ENCODE measurements around the genes EDEM1, RAD18, BRPF1, OGG1 and CAMK1.

- PRO-cap, result bidirectional peak, plus-strand start at chr3:5187707, minus-strand start at chr3:5187454; unidirectional peak, plus-strand start at chr3:5187821
Observed at GRCh38 chr3:5187042-5187985, at the start of gene EDEM1. TSS of gene EDEM1 (plus strand) at chr3:5187707.

DNA sequence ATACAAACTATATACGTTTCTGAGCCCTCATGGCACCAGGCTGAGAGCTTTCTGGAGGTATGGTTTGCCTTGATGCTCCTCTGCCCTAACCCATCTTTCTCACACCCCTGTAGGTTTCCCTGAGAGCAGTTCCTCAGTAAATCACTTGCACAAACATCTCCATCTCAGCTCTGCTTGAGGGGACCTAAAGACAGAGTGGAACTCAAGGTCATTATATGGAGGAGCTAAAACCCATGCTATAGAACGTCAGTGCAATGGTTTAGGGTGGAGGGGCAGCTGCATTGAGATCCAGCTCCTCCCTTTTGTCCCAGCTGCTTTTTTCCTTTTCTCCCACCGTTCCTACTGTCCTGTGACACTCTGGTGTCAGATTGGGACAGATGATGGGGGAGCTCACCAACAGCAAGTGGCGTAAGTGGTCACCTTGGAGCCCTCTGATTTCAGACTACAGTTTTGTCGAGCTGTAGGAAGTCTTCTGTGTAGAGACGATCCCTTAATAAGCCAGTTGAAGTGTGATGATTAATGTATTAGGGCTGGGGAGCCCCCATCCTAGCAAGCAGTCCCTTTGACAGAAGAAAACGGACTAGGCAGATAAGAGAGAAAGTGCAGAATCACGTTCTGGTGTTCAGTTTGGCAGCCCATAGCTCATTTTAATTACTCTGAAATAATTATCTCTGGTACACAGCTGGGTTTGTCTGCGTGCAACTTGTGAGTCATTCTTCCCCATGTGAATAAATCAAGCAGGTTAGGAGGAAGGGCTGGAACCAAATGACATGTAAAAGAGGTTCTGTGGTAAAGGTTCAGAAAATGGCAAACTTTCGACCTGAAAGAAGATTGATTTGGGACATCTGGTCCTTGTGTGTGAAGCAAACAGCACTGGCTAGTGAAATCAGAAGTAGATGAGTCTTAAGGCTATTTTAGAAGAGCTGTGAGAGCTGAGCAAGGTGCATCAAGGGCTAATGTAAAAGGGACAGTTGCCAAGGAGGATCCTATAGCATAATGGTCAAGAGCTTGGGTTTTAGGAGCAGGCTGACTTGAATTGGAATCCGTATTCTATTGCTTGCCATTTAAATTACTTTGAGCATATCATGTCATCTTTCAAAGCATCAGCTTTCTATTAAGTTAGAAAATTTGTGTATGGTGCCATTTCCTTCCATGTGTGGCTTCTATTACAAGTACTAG, 241.3 kb downstream of the EDEM1 start:
- PRO-cap, result no peak

DNA sequence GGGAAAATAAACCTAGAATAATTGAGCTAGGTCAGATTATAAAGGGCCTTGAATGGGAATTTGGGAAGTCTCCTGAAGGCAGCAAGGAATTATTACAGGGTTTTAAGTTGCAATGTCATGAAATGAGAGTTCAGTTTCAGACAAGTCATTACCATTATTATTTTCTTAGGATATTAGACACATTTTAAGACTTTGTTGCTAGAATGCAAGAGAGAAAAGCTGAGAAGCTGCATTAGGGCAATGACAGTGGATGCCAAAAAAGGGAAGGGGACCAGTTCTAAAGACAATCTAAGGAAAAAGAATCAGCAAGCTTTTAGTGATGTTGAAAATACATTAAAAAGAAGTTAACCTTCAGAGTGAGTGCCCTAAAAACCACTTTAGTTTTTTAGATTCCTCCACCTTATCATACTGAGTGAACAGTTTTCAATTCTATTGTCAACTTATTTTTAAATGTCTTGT, 251.9 kb downstream of the EDEM1 start:
- PRO-cap, result no peak

DNA sequence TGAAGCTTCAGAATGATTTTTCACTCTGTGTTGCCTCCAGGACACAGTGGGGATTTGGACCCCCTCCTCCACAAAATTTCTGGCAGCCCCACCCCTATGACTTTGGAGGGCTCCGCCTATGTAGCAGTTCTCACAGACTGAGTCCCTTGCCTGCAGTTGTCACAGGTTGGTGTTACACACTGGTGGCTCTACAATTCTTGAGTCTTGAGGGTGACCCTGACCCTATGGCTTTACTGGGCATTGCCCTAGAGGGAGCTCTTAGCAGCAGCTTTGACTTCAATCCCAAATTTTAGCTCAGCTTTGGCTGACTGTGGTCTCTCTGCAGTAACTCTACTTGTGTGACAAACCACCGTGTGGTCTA, 644.2 kb downstream of the GRM7 start:
- PRO-cap, result no peak

DNA sequence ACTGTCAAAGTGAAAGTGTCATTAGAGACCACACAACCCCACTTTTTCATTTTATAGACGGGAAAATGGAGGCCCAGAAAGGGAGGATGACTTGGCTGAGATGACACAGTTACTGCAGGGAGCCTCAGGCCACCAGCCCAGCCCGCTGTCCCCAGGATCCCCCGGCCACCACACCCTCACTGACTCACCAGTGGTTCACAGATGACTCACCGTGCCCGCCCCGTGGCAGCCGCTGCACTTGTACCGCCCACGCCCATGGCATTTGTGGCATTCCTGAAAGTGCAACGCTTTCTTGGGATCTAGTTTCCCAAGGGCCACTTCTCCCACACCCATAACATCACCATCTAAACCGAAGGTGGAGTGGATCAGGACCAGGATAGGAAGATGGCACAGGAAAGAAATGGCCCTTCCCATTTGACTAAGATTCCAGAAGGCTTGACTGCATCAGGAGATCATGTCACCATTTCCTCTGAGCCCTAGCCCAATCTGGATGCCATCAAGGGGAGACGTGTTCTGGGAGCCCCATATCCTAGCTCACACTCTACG, 15.1 kb downstream of the SSUH2 start:
- PRO-cap, result no peak

- PRO-cap, result no peak
Observed at GRCh38 chr3:8710380-8710525, 23.3 kb upstream of the CAV3 start.

DNA sequence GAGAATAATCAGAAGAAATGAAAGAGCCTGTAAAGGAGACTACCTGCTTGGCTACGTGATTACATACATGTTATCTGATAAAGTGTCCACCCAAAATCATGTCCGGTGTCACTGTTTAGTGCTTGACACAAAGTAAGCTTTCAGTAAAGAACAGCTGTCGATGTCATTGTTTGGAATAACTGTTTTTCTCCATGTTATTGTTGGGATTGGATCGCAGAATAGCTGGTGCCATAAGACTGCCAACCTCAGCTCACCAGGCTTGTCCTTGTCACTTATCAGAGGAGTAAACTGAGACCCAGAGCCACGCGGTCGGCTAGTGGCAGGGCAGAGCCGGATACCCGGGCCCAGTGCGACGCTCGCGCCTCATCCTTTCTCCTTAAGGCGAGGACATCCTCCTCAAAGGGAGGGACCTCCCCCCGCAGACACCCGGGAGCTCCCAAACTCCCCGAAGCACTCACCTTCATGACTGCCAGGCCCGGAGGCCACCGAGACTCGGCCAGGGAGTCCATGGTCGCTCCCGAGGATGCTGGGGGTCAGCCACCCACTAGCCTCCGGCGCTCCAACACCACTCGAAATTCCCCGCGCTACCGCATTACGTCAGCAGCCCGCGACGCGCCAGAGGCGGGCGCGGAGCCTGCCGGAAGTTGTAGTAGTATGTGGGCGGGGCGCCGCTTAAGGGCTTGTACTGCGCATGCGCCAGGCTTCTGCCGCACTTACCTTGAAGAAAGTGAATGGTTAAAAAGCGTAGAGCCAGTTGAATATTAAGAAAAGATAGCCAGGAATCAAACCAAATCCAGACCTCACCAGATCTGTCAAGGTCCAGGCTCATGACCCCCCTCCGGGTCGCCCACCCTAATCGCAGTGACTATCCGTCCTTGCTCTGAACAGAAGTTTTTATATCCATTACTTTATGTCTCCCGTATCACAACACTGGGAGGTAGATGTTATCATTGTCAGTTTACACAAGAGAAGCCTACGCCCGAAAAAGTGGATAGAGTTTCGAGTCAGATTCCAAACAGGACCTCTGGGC, at the start of gene RAD18:
Gene RAD18, minus strand, starts transcription at position 596 of the 1,030 bp plus-strand sequence.
- PRO-cap, result bidirectional peak, plus-strand start at position 699 of the sequence, minus-strand start at position 586 of the sequence

GRCh38 chr3:9027973-9028555, 64.8 kb upstream of the RAD18 start:
- PRO-cap, result no peak

GRCh38 chr3:9226350-9226684, 23.1 kb downstream of the SRGAP3 start:
- PRO-cap, result no peak

GRCh38 chr3:9248544-9249272, 738 bp downstream of the SRGAP3 start:
- PRO-cap, result no peak

DNA sequence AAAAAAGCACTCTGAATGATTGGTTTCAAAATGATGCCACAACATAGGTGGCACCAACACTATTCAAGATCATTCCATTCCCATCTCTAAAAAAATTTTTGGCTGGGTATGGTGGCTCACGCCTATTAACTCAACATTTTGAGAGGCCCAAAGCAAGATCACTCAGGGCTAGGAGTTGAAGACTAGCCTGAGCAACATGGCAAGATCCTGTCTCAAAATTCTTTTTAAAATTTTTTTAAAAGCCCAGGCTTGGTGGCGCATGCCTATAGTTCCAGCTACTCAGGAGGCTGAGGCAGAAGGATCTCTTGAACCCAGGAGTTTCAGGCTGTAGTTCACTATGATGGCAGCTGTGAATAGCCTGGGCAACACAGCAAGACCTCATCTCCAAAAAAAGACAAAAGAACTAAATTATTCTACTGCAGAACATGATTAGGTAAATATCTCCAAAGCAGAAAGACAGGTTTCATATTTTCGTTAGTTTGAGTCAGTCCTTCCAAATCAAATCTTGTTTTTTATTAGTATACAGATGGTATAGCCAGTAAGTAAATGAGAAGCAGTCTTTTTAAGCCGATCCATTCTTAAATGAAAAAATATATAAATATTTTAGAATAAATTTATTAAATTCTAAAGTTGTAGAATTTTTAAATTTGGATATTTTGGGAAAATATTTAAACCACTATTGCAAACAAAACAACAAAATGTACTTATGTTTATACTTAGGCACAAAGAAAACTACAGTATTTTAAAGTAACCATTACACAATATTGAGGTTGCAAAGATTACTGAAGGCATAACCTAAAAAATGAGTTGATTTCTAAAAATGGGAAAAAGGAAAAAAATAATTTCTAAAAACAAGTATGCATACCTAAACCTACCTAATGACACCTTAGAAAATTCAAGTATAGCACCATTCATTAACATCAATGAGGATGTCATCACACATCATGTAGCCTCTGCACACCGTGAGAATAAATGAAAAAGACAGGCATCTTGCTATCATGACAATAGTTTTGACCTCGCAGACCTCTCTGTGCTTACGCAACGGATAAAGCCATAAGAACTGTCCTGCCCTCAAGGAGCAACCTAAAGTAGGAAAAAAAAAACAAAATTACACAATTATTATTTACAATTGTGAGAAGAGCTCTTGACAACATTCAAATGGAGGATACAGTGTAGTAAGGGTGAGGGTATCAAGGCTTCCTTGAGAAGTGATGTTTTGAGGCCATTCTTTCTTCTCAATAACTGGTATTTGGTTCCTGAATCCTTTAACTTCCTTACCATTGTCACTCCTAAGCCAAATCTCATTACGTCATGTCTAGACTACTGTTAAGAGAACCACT, 7.5 kb upstream of the SETD5 start:
- PRO-cap, result no peak

- PRO-cap, result bidirectional peak, plus-strand start at chr3:9398876, minus-strand start at chr3:9398878
Observed at GRCh38 chr3:9398221-9399154, 1.1 kb downstream of the SETD5 start.

- PRO-cap, result no peak
Observed at GRCh38 chr3:9399155-9399341, 1.6 kb downstream of the SETD5 start.

- PRO-cap, result no peak
Observed at GRCh38 chr3:9414843-9415261, 17.4 kb downstream of the SETD5 start.

DNA sequence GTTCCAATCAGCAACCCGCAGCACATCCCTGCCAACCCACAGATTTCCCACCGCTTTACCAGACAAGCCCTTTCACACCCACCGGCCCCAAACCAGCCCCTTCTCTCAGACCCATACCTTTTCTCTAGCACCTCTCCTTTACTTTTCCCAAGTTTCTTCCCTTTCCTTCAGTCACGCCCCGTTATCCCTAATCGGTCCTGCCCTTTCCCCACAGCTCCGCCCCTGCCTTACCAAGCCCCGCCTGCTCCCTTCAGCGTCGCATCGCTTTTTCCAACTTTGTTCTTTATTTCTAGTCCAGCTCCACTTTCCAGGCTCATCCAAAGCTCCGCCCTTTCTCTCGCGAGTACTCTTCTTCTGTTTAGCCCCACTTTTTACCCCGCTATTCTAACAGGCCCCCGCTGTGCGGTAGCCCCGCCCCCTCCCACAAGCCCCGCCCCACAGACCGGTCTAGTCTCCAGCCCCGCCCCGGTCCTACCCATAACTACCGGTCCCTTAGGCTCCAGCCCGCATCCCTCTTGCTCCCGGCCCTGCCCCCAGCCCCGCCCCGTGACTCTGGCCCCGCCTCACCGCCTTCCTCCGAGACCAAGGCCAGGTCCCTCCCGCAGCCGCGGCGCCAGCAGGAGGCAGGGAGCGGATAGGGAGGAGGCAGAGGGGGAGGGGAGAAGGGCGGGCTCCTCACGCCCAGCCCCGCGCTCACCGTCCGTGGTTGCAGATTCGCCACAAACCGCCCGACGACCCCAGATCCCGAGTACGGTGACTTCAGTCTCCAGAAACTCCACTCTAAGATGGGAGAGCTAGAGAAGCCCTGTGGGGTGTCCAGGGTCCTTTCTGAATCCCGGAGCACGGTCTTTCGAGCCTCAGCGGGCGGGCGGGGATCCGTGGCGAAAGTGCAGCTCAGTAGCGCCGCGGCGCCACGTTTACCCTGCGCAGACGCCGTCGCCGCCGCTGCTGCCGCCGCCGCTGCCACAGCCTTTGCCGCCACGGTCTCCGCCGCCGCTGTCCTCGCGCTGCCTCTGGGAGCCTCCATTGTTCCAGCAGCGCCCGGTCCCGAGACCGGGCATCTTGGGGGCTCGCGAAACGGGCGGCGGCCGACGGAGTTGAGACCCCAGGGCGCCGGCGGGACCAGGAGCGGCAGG, at the start of gene BRPF1:
Gene BRPF1, plus strand, starts transcription at position 920 of the 1,136 bp plus-strand sequence.
- PRO-cap, result unidirectional peak, plus-strand start at position 929 of the sequence

DNA sequence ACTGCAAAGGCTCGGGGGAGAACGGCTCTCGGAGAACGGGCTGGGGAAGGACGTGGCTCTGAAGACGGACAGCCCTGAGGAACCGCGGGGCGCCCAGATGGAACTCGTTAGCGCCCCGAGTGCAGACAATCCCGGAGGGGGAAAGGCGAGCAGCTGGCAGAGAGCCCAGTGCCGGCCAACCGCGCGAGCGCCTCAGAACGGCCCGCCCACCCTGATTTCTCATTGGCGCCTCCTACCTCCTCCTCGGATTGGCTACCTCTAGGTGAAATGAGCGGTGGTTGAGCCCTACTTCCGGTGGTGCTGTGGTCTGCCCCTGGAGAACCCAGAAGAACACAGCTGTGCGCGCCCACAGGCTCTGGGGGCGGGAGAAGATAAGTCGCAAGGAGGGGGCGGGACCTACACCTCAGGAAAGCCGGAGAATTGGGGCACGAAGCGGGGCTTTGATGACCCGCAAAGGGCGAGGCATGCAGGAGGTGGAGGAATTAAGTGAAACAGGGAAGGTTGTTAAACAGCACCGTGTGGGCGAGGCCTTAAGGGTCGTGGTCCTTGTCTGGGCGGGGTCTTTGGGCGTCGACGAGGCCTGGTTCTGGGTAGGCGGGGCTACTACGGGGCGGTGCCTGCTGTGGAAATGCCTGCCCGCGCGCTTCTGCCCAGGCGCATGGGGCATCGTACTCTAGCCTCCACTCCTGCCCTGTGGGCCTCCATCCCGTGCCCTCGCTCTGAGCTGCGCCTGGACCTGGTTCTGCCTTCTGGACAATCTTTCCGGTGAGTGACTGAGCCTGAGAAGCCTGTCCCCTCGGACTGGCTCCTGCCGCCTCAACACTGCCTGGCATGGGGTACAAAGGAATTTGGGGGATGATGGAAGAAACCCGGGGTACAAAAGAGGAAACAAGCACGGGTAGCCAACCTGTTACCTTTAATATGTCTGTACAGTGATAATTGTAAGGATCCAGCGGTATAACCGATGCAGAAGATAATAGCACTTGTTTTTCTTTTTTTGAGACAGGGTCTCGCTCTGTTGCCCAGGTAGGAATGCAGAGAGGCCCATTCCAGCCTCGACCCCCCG, at the start of gene OGG1:
Gene OGG1, plus strand, starts transcription at position 294 of the 1,066 bp plus-strand sequence.
- PRO-cap, result bidirectional peak, plus-strand start at position 294 of the sequence, minus-strand start at position 133 of the sequence; bidirectional peak, plus-strand start at position 603 of the sequence, minus-strand start at position 484 of the sequence

- PRO-cap, result bidirectional peak, plus-strand start at chr3:9770057, minus-strand start at chr3:9769938
Observed at GRCh38 chr3:9769429-9770273, at the start of gene CAMK1. TSS of gene CAMK1 (minus strand) at chr3:9769947.

DNA sequence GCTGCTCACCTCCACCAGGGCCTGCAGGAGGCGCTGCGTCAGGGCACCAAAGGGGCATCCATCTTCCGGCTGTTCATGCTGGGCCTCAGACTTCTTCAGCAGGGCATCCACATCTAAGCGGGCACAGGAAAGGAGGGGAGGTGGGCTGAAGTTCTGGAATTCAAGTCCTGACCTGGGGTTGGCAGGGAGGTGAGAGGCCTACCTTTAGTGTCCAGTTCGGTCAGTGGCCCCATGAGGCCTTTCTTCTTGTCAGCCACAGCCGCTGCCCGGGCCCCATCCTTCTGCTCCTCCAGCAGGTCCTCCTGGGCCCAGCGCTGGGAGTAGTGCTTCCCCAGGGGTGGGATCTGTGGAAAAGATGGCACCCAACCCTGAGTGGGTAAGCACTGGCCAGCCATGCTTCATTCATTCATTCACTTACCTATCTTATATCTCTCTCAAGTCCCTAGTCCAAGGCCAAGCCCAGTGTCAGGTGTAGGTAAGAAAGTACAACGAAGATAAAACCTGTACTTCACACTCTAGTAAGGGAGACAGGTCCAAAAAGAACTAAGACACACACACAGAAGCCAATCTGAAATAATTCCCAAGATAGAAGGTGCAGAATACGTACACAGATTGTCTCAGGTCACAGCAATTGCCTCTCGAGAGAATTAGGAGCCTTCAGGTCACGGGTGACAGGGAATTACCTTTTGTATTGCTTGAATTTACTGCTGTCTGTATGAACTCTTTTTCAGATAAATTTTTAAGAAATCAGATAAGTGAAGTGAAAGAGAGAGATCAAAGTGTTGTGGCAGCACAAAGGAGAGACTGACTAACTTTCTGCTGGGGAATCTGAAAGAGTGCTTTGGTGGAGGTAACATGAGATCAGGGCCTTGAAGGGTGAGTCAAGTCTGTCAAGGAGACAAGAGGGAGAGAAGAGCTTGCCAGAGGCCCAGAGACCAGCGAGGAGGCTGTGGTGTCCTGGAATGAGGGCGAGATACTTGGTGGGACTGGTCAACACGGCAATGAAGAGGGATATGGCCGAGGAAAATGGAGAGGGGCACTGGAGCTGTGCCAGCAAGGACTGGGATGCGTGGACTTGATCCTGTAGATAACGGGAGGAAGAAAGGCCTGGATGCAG, 4.9 kb downstream of the TADA3 start:
- PRO-cap, result no peak

GRCh38 chr3:9914913-9915514, 1.9 kb upstream of the IL17RC start:
- PRO-cap, result bidirectional peak, plus-strand start at chr3:9915255, minus-strand start at chr3:9915232

- PRO-cap, result bidirectional peak, plus-strand start at chr3:9915788, minus-strand start at chr3:9915668; bidirectional peak, plus-strand start at chr3:9916107, minus-strand start at chr3:9915997
Observed at GRCh38 chr3:9915515-9916324, 1.2 kb upstream of the IL17RC start.